HT-29 (cell line): Measurements from ENCODE around the genes LCN2, CIZ1 and GLE1.

DNA sequence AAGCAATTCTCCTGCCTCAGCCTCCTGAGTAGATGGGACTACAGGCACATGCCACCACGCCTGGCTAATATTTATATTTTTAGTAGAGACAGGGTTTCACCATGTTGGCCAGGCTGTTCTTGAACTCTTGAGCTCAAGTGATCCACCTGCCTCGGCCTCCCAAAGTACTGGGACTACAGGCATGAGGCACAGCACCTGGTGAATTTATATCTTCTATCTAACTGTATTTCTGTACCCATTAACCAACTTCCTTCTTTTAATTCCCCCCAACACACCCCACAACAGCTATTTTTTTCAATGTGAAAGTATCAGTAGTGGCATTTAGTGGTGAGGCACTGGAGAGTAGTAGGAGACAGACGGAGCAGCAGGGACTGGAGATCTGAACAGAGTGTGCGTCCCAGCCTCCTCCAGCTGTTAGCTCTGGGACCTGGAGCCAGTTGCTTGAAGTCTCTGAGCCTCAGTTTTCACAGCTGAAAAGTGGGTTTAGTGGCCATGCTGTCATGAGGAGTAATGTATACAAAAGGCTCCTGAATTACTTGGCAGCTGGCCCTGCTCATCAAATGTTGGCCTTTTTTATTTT, 10.9 kb upstream of the EEIG1 start:
- RAMPAGE, long total RNA = no peak

DNA sequence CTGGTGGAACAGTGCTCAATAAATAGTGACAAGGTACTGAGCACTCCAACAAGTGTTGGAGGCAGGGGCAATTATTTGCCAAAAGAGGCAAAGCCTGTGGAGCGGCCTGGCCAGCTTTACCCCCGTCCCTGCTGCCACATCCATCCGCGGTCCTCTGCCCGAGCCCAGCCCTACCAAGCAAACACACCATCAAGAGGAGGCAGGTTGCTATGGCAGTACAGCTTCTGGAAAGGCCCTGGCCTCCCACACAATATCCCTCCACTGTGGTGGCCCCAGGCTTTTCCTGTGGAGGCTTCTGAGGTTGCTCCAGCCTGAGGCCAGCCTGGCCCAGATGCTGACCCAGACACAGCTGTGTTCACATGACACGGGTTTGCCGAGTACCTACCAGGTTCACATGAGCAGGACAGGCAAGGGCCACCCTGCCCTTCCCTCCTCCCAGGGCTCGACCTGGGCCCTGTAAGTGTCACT, 40.4 kb downstream of the NAIF1 start:
- RAMPAGE, long total RNA = no peak

- RAMPAGE, long total RNA = no peak
These were observed 4.4 kb downstream of the NAIF1 start for GRCh38 chr9:128062719-128063215.

- RAMPAGE, long total RNA = no peak
These were observed 4.3 kb downstream of the SLC25A25 start for GRCh38 chr9:128071945-128073134.

GRCh38 chr9:128077948-128078213, 9.8 kb downstream of the SLC25A25 start:
- RAMPAGE, long total RNA = no peak

GRCh38 chr9:128078214-128079404, 10.6 kb downstream of the SLC25A25 start:
- RAMPAGE, long total RNA = no peak

GRCh38 chr9:128100774-128101583, 26.6 kb downstream of the PTGES2 start:
- RAMPAGE, long total RNA = no peak

- RAMPAGE, long total RNA = no peak
These were observed 11.1 kb downstream of the PTGES2 start for GRCh38 chr9:128116404-128116849.

DNA sequence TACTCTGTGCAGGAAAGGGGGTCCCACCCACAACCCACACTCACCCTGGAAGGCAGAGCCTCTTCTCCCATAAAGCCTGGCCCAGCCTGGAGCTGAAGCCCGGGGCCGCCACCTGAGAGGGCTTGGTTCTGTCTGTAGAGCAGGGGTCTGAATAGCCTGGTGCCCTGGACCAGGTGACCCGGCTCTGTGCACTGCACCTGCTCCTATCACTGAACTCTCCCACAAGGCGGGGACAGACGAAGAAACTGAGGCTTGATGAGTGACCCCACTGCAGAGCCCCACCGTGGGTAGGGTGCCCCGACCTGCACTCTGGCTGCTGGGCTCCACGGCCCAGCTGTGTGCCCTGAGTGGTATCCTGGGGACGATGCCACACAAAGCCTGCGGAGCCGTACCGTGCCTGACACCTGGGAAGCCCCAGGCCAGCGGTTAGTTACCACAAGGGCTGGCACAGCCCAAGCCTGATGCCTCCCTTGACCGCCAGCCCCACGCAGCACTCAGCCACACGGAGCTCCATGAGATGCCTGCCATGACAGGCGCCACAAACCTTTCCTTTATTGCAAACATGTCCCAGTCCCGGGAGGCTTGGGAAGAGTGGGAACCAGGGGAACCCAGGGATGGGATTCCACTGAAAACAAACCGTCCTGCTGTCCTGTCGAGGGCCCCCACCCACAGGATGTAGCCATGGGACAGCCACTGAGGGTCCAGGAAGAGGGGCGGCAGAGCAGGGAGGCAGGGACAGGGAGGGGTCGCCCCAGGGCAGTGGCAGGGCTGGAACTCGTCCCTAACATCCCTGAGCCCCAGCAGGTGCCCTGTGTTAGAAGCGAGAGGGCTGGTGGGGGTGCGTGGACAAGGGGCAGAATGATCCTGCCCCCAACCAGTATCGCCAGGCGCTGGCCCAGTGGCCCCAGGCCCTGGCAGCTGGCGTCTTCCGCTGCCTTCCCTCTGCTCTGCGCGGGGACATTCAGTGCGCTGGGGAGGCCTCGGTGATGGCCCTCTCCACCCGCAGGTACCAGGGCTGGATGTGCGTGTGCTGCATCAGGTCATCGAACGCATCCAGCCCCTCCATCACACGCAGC, 7.0 kb downstream of the PTGES2 start:
- RAMPAGE, long total RNA = no peak

GRCh38 chr9:128127842-128128750, 567 bp upstream of the PTGES2 start:
- RAMPAGE, long total RNA = no peak

DNA sequence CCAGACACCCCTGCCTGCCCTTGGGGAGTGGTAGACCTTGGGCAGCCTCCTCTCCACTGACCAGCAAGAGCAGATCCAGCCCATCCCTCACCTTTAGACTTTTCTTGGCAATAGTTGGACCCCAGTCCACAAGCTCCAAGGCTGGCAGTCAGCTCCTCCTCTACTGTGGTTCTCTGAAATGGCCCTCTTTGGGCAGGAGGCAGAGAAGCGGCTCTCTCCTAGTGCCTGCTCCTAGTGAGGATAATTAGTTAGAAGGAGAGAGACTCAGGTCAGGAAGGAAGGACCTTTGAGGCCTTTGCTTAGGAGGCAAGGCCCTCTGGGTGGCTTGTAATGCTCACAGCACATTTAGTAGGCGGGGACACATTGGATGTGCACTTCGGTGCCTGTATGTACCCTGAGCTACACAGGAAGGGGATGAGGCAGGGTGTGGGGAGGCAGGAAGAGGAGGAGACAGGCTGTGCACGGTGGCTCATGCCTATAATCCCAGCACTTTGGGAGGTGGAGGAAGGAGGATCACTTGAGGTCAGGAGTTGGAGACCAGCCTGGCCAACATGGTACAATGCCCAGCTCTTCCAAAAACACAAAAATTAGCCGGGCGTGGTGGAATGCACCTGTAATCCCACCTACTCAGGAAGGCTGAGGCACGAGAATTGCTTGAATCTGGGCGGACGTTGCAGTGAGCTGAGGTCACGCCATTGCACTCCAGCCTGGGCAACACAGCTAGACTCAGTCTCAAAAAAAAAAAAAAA, 7.2 kb upstream of the LCN2 start:
- RAMPAGE, long total RNA = no peak

DNA sequence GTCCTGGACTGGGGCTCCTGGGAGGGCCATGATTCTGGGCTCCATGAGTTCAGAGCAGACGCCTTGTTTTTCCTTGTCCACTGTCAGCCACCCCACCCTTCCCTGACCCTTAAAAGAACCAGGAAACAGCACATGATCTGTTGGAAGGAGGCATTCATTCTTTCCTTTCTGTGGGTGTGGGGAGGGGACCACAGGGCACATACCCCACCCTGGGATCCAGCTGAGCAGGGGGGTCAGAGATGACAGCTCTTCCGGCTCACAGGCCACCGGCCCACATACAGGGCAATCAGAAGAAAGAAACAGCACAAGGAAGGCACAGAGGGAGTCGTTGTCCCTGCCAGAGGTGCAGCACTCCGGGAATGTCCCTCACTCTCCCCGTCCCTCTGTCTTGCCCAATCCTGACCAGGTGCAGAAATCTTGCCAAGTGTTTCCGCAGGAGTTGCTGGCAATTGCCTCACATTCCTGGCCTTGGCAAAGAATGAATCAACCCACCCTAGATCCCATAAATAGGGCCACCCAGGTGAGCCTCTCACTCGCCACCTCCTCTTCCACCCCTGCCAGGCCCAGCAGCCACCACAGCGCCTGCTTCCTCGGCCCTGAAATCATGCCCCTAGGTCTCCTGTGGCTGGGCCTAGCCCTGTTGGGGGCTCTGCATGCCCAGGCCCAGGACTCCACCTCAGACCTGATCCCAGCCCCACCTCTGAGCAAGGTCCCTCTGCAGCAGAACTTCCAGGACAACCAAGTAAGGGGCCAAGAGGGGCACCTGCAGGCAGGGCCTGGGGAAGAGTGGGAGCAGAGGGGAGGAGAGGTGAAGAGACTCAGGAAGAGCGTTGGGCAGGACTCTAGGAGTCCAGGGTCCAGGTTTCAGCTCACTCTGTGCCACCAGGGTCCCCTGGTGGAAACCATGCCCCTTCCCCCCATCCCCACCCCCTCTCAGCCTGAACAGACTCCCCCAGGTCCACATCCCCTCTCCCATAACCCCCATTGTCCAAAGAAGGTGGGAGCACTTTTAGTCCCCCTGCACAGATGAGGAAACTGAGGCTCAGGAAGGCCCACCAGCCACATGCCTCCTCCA, at the start of gene LCN2:
Gene LCN2, plus strand, starts transcription at position 532 of the 1,075 bp plus-strand sequence.
- RAMPAGE, long total RNA = start-site peak on the plus strand centred at position 555 of the sequence, 47 bp wide, 153 and 120 reads in 2 replicates

GRCh38 chr9:128161838-128162864, 2.1 kb downstream of the BBLN start:
- RAMPAGE, long total RNA = no peak

DNA sequence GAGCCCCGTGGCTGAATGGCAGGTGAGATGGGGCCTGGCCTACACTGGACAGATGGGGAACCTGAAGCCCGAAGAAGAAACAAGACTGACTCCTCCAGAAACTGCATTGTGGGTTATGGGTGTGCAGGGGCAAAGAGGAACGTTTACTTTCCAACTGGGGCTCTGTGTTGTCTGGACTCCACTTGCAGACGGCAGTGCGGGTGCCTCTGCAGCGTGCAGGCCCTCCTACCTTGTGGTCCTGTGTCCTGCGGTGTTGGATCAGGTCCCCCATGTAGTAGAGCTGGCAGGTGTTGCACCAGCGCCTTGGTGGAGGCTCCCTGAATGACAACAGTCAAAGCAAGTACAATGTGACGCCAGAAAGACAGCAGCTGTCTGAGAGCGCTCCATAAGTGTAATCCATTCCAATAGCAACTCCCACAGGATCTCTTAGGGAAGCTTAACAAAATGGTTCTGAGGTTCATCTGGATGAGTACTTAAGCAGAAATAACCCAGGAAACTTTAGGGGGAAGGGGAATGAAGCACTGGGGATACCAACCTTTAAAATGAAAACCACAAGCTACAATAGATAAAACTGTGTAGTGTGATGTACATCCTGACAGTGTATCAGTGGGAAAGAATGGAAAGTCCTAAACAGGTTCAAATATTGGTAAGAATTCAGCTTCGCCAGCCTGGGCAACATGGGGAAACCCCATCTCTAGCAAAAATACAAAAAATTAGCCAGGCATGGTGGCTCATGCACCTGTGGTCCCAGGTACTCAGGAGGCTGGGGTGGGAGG, 9.9 kb downstream of the BBLN start:
- RAMPAGE, long total RNA = no peak

GRCh38 chr9:128191037-128192087, at the start of gene CIZ1:
Gene CIZ1 (minus strand): TSS chr9:128191572.
- RAMPAGE, long total RNA = no peak

DNA sequence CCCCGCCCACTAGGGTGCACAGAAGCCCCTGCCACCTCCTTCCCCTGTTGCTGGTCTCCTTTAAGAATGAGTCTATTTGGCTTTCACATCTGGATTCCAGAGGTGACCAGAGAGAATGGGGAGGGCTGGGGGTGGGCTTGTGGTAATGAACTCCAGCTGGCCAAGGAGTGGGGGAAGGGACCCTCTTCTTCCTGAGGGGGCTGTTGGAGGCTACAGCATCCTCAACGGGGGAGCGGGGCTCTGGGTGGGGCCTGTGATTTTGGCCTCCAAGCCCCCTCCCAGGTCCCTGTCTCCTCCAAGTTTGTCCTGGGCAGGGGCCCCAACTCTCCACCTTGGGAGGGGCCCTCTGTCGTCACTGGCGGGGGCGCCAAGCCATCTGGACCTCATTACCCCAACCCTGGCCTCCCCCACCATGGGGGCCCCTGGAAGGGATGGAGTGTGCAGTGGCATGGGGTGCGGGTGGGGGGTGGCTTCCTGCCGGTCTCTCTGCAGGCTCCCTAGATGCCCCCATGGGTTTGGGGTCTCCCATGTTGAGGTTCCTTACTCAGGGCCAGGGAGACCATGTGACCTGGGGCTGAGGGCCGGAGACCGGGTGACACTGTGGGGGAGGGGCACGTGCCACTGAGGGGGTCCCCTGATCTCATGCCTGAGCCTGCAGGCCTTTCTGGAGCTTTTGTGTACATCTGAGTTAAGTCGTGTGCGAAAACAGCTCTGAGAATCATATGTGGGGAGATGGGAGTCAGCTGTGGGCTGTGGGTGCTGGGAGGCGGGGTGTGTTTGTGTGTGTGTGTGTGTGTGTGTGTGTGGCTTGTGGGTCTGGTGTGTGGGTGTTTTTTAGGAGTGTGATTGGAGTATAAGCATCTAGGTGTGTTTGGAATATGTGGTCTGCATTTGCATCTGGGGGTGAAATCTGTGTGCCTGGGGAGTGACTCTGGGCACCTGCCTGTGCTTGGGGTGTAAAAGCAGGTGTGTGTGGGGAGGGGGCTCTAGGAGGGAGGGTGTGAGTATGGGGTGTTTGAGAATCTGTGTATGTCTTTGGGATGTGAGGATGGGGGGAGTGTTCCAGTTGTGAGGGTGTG, 32.3 kb downstream of the GOLGA2 start:
- RAMPAGE, long total RNA = no peak

DNA sequence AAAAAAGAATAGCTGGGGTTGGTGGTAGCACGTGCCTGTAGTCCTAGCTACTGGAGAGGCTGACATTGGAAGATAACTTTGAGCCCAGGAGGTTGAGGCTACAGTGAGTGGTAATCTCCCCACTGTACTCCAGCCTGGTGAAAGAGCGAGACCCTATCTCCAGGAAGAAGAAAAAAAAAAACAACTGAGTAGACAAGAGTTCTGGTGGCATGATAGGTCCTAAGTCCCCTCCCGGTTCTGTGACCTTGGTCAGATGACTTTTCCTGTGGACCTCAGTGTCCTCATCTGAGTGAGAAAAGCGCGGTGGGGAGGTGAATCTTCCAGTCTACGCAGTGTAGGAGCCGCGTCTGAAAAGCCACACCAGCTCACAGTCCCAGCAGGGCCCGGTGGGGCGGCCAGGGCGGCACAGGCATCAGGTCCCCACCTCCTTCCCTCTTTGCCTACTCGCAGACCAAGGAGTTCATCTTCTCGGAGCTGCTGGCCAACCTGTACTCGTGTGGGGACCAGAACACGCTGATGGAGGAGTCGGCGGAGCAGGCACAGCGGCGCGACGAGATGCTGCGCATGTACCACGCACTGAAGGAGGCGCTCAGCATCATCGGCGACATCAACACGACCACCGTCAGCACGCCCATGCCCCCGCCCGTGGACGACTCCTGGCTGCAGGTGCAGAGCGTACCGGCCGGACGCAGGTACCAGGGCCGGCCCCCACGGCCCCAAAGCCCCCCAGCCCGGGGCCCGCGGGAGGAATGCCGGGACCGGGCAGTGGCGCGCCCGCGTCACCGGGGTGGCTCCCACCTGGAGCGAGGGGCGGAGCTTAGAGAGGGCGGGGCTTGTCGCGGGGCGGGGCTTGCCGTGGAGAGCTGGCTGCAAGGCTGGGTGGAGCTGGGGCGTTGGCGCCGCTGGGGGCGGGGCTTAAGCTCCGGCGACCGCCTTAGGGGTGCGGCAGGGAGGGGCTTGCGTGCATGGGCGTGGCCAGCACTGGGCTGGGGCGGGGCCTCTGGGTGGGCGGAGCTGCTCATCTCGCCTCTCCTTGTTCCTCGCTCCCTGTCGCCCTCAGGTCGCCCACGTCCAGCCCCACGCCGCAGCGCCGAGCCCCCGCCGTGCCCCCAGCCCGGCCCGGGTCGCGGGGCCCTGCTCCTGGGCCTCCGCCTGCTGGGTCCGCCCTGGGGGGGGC, 25.8 kb downstream of the GOLGA2 start:
- RAMPAGE, long total RNA = no peak

DNA sequence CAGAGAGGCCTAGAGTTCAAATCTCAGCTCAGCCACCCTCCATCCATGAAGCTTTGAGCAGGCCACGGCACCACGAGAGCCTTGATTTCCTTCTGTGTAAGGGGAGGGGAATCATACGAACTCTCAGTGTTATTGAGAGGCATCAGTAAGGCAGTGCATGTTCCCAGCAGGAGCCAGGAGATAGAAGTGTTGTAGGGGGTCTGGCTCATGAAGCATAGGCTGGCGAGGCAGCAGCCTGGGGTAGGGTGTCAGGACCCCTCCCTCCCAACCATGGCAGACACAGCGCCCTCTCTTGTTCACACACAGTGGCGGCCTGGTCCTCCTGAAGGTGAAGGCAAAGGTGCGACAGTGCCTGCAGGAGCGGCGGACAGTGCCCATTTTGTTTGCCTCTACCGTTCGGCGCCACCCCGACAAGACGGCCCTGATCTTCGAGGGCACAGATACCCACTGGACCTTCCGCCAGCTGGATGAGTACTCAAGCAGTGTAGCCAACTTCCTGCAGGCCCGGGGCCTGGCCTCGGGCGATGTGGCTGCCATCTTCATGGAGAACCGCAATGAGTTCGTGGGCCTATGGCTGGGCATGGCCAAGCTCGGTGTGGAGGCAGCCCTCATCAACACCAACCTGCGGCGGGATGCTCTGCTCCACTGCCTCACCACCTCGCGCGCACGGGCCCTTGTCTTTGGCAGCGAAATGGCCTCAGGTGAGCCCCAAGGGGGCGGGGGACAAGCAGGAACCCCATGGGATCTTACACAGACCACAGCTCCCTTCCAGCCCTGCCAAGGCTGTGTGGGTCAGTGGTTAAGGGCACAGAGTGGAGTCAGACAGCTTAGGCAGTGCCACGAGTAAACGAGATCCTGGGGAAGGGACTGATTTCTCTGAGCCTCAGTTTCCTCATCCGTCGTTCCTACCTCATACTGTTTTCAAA, 4.8 kb downstream of the SLC27A4 start:
- RAMPAGE, long total RNA = no peak

- RAMPAGE, long total RNA = no peak
These were observed at the start of gene GLE1 for GRCh38 chr9:128504124-128505001. Gene GLE1 (plus strand): TSS chr9:128504719.

DNA sequence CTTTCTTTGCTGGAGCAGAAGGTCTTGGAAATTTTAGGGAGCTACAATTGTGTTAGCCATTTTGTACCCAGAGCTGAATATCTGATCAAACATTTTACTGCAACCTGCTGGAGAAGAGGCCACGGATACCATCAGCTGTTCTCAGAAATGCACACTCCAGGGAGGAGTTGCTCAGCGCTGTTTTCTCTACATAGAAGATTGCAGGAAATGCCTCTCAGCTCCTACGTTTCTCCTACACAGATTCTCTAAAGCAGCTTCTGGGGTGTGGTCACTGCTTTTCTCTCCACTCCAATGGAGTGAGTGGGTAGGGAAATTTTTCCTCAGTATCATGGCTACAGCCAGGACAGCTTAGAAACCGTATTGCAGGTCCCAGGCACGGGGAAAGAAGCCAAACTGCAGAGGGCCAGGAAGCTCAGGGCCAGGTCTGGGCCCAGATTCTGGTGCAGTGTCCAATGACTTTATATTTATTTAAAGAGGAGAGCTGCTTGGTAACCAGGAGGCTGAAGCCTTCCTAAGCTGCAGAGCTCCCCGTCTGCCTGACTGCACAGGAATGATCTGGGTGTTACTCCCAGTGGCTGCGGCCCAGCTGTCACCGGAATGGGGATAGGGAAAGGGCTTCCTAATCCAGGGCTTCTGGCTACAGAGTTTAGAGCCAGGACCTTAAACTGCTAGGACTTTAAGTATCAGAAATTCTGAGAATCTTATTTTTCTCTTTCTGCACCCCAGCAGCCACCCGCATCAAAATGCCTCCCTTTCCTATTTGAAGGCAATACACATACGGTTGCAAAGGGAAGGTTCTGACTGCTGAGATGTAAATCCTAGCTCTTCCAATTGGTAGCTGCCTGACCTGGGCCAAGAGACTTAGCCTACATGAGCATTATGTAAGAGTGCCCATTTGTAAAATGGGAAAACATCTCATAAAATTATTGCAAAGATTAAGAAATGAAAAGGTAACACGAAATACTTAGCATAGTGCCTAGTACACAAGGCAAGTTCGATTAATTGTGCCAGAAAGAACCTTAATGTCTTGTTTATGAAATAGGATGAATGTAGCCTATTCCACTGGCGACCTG, 1.4 kb upstream of the SPTAN1 start:
- RAMPAGE, long total RNA = no peak